Vein endothelial cell (primary cell): ENCODE measurements around a stretch of chr3.

DNA sequence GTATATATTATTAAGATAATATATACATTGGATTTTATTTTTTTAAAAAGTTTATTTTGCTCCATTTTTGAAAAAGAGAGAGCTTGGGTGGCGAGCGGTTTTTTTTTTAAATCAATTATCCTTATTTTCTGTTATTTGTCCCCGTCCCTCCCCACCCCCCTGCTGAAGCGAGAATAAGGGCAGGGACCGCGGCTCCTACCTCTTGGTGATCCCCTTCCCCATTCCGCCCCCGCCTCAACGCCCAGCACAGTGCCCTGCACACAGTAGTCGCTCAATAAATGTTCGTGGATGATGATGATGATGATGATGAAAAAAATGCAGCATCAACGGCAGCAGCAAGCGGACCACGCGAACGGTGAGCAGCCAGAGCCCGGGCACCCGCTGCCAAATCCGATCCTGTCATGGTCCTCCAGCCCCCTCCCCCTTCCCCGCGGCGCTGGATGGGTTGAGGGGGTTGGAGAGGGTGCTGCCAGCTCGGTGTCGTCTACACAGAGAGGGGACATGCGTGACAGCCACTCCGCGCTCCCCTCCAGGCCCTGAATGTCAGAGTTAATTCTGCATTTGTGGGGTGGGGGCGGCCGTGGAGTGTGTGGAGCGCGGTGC, 569 bp downstream of the CACNA1D start:
- CAGE, long polyA plus RNA, result no peak

DNA sequence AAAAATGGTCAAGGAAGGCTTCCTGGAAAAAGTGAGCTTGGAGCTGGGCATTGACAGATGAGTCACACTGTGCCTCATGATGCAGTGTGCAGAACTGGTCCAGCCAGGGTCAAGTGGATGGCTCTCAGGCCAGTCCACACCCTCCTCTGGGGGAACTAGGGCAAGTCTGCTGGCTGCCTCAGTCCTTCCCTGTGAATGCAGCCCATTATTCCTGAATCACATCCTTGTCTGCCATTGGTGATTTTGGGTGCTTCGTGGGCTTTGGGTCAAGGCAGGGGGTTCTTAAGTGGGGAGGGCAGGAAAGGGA, 76.4 kb downstream of the CACNA1D start:
- CAGE, long polyA plus RNA, result no peak

GRCh38 chr3:53753388-53754014, 92.7 kb downstream of the CHDH start:
- CAGE, long polyA plus RNA, result no peak

DNA sequence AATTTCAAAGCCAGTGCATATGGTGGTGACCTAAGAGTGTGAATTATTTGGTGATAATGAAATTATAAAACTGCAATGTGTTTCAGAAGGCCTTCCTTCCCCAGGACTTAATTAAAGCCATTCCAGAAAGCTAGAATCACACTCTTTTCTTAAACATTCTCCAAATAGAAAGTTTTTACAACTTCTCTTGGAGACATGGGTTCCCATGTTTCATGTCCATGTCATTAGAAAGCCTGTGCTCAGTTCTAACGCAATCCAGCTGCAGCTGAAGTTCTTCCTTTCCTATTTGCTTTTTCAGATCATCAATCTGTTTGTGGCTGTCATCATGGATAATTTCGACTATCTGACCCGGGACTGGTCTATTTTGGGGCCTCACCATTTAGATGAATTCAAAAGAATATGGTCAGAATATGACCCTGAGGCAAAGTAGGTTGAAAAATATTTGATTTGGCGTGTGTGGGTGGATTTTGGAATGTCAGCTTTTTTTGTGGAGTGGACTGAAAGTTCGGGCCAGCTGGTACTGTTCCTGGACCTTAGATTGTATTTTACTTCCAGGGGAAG, 69.8 kb downstream of the CHDH start:
- CAGE, long polyA plus RNA, result no peak

DNA sequence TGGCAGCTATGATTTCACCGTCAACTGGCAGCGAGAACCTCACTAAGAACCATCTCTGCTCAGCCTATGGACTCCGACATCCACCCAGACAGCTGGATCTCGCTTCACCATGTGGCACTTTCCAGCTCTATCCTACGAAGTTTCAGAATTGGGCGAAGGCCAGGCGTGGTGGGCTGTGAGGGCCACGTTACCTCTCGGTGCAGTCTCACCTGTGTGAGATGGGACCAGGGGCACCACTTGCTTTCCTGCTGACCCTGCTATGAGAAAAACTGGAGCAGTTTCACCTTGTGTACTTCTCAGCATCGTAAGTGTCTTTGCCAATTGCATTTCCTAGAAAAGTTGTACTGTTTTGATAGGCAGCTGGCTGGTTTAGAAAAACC, 32.3 kb downstream of the CHDH start:
- CAGE, long polyA plus RNA, result no peak

GRCh38 chr3:53848072-53848484, 1.7 kb downstream of the IL17RB start:
- CAGE, long polyA plus RNA, result no peak

- CAGE, long polyA plus RNA, result no peak
Measured at GRCh38 chr3:54359103-54359555, 236.8 kb downstream of the CACNA2D3 start.

DNA sequence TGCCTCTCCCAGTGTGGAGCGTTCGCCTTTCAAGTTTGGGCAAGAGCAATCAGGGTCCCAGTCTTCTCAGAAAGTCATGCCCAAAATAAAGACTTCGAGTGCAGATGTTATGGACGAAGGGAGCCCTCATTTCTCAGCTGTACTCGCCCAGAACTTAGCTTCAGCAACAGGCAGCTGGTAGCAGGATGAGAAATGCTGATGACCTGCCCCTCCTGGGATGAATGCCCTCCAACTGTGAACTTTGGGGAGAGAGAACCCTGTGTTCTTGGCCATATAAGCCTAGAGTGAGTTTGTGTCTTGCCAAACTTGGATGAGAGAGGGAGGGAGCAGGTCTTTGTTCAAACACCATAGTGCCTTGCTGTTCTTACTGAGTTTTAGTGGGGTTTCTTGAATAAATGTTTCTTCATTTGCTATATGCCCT, 400.3 kb downstream of the LRTM1 start:
- CAGE, long polyA plus RNA, result no peak

- CAGE, long polyA plus RNA, result no peak
Measured at GRCh38 chr3:54888809-54889224, 39.0 kb downstream of the LRTM1 start.

- CAGE, long polyA plus RNA, result no peak
Measured at GRCh38 chr3:55166296-55166514, 238.3 kb upstream of the LRTM1 start.

- CAGE, long polyA plus RNA, result no peak
Measured at GRCh38 chr3:55483431-55484078, 3.6 kb downstream of the WNT5A start.

- CAGE, long polyA plus RNA, result no peak
Measured at GRCh38 chr3:55666807-55667258, 179.7 kb upstream of the WNT5A start.

DNA sequence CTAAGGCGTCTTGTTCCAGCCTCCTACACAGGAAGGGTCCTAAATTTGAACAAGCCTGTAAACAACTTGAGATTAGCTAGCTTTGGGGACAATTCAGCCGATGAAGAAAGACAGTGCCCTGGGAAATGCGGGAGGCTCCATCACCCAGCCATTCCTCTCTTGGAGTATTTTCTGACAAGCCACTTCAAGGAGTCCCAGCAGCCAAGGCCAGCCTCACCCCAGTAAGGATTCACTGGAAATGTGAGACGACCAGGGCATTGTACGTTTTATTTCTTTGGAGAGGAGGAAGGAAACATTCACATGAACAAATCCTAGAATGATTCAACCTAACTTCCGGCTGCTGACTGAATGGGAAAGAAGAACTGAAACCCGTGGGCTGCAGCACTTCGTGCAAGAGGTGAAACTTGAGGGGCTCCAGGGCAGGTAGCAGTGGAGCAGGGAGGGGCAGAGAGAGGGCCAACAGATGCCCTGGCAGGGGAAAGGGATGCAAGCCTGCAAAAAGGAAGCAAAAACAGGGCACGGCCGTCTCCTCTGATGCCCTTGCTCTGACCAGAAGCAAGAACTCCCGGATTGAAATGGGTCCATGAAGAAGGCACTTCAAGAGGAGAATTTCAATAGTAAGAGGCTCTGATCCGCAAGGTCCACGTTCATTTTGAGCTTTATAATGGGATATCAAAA, 116.5 kb upstream of the ARHGEF3 start:
- CAGE, long polyA plus RNA, result no peak

DNA sequence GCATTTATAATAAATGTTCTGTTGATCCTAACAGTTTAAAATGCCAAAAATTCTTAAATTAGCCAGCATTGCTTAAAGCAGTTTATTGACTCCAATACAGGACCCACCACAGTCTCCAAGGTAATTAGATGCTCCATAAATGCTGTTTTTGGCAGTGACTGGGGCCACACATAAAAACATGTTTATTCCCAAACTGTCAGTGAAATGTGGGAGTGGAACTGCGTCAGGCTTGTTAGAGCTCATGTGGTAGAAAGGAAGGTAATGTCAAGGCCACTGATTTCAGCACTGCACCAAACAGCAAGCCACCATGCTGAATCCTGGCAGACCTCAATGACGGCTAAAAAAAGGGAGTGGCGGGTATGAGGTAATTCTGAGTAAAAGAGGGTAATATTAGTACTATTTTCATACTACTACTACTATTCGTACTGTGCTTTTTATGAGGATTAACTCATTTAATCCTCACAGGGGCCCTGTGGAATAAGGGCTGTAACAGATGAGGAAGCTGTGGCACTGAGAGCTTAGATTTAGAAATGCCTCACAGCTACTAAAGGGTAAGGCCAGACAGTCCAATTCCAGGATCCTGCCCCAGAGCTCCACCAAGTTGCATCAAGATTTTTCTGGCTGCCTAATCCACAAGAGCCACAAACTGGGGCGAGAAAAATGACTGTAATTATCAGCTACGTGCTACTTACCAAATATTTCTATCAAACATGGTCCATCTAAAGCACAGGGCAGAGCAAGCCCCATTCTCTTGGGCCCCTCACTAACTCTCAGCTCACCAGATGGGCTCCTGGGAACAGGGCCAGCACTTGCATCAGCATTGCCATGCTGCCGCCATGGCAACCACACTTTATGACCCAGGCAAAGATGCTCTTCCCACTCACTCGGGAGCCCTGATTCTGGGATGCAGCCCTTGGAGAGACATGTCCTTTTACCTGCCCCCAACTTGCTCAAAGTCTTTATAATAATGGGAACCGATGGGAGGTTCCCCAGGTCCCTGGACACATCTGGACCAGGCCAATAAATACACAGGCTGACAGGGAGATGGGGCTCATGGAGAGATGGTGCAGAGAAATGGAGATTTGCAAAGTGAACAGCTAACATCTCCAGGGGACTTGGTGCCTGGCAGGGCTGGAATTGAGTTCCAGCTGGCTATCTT, 83.5 kb upstream of the SPATA12 start:
- CAGE, long polyA plus RNA, result no peak

- CAGE, long polyA plus RNA, result no peak
Measured at GRCh38 chr3:57160246-57160920, 4.8 kb downstream of the IL17RD start.

DNA sequence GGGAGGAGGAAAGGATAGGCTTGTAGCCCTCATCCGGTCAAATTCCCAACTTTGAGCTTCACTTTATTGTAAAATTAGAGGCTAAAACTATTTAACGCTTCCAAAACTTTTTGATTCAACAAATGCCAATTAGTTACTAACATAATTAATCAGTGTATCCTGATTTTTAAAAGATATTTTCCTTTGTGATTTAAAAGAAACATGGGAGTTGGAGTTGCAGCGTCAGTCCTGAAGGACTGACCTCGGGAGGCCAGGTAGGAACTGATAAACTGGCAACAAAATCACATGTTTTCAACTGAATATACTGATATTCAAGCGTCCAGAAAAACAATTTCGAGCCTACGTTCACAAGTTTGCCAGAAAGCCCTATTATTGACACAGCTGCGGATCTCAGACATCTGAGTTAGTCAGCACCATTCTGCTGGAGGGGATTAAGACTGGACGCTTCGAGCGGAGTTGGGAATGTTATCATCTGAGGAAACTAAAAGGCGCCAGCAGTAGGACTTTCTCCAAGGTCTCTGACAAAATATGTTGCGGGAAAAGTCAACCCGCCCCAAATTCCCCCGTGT, 551 bp upstream of the APPL1 start:
- CAGE, long polyA plus RNA, result no peak

DNA sequence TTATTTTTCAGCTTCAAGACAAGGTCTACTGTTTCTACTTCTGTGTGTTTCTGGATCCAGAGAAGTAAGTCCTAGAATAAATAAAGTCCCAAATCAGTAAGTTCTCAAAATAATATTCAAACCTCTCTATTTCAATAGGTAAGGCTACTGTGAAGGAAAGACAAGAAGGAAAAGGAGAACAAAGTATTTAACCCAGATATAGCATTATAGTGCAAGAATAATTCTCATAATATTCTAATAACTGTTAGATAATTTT, 31.6 kb upstream of the ARF4 start:
- CAGE, long polyA plus RNA, result no peak

DNA sequence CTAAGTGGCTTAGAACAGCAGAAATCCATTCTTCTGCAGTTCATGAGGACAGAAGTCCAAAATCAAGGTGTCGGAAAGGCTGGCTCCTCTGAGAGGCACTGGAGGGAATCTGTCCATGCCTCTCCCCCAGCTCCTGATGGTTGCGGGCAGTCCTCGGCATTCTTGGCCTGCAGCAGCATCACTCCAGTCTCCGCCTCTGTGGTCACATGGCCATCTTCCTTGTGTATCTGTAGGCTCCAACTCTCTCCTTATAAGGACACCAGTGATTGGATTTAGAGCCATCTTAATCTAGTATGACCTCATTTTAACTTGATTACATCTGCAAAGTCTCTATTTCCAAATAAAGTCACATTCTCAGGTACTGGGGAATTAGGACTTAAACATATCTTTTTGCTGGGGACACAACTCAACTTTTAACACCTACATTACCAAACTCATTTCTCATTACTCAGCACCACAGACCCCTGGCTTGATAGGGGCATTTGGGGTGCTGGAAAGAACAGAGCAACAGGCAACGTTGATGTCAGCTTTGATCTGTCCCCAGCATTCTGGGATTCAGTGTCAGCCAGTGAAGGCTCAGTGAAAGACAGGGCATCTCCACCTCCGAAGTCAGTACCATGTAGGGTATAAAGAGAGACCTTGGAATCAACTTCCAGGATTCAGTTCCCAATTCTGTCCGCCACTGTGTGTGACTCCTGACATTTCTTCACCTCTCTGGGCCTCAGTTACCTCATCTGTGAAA, 55.9 kb upstream of the FLNB start:
- CAGE, long polyA plus RNA, result no peak

DNA sequence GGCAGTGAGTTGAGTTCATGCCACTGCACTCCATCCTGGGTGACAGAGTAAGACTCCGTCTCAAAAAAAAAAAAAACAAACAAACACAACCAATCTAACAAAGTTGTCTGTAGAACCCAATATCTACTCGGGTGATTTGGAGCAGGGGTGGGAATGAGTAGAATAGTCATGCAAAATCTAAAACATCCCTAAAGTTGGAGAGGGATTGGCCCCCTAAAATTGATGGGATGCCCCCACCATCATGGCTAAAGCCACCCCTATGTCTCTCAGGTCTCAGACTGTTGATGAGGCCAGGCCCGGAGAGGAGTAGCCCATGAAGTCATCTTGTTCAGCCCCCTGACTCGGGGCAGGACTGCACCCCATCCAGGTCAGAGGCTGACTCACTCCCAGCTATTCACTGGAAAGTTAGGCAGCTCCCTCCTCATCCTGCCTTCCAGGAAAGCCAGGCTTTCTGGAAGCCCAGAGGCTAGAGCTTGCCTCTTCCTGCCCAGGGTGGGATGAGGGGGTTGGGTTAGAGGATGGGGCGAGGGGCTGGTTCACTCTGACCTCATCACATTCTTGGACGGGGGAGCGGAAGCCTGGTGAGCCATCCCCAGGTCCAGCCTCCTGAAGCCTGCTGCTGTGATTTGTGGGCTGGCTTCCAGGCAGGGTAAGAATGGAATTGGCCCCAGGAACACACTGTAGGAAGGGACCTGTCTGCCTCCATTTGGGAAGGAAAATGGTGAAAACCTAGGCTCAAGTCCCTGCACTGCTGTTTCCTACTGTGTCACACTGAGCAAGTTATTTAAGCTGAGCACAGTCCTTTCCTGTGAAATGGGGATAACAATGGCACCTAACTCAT, 38.5 kb upstream of the FLNB start:
- CAGE, long polyA plus RNA, result no peak

DNA sequence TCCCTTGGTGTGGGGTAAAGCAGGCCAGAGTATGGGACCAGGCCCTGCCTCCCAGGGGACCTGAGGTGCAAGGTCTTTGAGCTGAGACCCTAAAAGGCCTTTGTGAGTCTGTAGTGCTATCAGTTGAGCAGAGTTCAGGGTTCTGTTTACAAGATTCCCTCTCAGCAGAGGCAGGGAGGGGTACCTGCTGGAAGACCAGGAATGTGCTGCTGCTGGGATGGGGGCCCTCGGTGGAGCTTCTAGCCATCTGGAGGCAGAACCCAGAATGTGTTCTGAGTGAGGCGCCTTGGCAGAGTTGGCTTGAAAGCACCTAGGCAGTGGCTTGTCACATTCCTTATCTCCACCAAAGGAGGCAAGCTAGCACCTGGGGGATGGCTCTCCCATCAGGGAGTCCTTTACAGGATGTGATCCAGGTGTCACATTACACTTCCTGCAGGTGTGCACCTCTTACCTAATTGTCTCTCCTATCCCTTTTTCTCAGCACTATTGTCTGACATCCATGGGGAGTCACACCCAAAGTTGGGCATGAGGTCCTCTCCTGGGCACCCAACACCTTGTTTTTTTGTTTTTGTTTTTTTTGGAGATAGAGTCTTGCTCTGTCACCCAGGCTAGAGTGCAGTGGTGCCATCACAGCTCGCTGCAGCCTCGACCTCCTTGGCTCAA, 13.1 kb downstream of the FLNB start:
- CAGE, long polyA plus RNA, result no peak